Measurements from ENCODE around the gene TNFRSF9.

- PRO-cap, result no peak
Observed at GRCh38 chr1:6771161-6771858, 13.9 kb upstream of the CAMTA1 start.

DNA sequence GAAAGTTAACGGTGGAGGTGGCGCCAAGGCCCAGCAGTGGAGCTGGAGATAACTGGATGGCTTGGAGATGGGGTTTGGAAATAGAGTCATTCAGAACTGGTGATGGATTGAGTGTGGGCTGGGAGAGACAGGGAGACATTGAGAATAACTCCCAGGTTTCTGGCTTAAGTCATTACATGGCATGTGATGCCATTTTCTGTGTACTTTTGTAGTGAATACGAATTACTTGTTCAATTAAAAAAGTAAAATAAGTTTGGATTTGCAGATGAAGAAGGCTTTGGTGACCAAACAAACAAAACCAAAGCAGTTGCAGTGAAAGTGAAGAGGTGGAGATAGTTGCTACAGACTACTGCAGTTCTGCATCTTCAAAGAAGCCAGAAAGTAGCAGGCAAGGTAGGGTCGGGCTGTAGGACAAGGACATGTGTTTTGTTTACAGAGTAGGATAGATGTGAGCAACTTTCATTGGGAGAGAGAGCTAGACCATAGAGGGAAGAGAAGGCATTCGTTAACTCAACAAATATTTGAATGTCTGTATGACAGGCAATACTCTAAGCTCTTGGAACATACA is 72.0 kb downstream of the CAMTA1 start:
- PRO-cap, result no peak

DNA sequence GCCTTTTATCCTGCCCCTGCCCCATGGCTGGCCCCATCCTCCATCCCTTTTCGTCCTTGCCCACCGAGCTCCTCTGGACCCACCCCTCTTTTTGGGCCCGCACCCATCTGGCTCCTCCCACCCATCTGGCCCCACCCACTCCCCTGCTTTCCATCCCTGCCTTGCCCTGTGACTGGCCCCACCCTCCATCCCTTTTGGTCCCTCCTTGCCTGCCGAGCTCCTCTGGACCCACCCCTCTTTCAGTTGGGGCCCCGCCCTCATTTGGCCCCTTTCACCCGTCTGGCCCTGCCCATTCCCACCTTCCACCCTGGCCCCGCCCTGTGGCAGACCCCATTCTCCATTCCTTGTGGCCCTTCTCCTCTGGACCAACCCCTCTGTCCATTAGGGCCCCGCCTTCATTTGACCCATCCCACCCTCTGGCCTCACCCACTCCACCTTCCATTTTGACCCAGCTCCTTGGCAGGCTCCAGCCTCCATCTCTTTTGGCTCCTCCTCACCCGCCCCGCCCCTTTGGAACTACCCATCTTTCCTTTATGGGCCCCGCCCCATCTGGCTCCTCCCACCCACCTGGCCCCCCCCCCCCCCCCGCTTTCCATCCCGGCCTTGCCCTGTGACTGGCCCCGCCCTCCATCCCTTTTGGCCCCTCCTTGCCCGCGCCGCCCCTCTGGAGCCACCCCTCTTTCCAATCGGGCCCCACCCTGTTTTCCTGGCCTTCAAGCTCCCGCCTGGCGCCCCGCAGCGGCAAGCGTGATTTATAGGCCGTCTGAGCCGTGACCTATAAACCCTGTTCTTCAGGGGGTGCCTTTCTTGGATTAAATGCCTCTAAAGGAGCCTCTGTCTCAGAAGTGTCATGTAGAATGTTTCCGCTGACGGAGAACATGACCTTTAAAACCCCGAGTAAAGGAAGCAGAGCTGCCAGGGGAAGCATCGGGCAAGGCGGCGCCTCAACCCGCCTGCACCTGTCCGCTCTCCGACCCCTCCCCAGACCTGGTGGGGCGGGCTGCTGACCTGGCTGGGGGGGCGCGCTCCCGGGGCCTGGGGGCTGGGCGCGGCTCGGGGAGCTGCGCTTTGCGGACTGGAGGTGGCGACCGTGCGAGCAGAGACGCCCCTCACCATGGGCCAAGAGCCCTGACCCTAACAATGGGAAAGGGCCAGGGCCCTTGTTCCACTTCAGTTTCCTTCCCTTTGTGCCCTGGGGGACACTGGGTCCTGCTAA is 177.9 kb downstream of the CAMTA1 start:
- PRO-cap, result bidirectional peak, plus-strand start at position 709 of the sequence, minus-strand start at position 504 of the sequence

GRCh38 chr1:7478239-7478828 is 292.8 kb upstream of the VAMP3 start:
- PRO-cap, result no peak

GRCh38 chr1:7500584-7500971 is 270.5 kb upstream of the VAMP3 start:
- PRO-cap, result no peak

DNA sequence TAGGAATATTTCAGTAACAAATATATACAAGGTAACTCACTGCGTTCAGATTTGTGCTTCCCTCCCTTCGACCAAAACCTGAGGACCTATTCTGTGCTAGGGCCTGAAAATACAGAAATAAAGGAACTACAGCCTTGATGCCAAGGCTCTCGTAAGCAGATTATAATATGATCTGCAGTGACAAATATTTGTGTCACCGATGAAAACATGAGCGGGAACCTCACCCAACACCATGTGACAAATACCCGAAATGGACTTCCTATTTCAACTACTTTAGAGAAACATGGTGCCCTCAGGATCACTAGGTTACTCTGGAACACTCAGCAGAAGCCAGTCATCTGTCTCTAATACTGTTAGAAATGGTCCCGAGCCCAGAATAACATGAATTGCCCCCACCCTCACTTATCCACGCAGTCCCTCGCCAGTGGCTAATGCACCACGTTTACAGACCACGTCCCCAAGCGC is 481 bp upstream of the VAMP3 start:
- PRO-cap, result no peak

DNA sequence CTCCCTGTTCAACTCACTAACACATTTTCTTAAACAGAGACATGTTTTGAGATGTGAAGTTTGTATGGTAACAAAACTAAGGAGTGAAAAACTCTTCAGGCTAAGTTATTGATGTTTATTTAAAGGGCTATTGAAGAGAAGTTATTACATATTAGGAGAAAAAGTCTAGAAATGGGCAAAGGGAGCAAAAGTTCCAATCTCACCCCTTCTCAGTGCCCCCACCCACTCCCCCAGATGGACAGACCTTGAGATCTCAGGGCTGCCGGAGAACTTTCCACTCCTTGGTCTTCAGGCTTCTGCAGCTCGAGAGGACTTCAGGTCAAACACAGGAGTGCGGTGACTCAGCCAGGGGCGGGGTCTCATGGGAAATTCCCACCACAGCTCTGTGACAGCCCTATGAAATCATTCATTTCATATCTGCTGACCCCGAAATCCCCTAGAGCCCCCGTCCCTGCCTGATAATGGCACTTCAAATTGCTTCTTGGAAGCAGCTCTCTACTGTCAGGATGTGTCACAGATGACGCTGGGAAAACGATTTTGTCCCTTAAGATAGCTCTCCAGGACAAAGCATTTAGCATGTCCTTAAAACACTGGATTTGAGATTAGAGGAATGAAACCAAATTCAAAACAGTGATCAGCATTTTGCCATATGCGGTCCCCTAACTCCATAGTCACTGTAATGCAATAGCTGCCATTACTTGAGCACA is at the start of gene TNFRSF9:
Gene TNFRSF9, minus strand, starts transcription at position 300 of the 707 bp plus-strand sequence.
- PRO-cap, result unidirectional peak, minus-strand start at position 298 of the sequence

DNA sequence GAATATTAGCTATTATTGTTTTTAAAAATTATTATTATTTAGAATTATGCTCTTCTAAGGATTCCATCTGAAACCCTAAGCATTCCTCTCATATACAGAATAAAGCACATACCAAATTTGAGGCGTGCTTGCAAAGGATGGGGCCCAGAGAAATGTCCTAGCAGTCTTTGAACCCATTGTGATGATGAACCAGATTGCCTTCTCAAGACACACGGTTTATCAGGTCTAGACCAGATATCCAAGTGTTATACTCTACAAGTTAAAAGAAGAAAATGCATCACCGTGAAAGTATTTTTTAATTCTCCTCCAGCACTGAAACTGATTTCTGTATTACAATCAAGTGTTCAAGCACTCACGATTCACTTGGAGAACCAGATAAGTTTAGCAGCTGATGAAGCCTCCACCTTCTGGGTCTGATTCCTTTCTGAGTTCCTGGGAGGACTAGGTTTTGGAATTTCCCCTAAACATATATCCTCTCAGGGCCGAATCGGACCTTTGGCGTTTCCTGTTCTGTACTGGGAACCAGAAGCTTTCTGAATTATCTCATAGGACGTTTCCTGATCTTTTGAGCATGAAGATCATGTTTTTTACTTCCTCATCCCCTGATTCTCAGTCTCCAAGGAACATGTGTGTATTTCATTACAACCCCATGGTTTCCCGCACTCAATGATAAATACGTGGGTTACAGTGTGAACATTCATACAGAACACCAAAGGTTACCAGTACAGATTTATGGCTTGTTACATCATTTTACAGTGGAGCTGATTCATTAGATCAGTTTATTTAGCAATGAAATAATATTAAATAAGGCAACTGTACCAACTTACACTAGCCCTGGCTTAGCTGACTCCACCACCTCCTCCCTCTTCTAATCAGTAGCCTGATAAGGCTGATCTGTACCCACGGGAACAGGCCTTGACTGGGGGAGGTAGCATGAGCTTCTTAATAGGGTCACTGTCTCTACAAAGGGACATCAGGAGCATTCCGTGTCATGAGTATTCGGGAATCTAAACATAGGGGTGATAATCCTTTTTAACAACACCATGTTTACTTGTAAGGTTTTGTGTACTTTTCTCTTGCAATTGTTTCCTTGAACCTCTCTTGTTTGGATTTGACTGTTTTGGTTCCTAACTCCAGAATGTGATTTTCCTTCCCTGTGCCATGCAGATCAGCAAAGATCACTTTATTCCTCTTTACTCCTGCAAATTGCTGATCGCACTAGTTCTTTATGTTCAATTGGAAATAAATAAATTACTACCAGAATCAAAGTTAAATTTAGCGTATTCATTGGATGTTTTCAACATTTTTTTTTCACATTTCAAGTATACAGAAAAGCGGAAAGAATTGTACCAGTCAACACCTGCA is 57.7 kb upstream of the ERRFI1 start:
- PRO-cap, result no peak

- PRO-cap, result no peak
Observed at GRCh38 chr1:8113345-8113657, 87.2 kb upstream of the ERRFI1 start.

GRCh38 chr1:8122013-8122658 is 96.0 kb upstream of the ERRFI1 start:
- PRO-cap, result no peak

DNA sequence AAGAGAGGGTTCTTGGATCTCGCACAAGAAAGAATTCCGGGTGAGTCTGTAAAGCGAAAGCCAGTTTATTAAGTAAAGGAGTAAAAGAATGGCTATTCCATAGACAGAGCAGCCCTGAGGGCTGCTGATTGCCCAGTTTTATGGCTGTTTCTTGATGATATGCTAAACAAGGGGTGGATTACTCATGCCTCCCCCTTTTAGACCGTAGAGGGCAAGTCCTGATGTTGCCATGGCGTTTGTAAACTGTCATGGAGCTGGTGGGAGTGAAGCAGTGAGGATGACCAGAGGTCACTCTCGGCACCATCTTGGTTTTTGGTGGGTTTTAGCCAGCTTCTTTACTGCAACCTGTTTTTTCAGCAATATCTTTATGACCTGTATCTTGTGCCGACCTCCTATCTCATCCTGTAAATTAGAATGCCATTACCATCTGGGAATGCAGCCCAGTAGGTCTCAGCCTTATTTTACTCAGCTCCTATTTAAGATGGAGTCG is 96.6 kb upstream of the ERRFI1 start:
- PRO-cap, result bidirectional peak, plus-strand start at position 249 of the sequence, minus-strand start at position 130 of the sequence

DNA sequence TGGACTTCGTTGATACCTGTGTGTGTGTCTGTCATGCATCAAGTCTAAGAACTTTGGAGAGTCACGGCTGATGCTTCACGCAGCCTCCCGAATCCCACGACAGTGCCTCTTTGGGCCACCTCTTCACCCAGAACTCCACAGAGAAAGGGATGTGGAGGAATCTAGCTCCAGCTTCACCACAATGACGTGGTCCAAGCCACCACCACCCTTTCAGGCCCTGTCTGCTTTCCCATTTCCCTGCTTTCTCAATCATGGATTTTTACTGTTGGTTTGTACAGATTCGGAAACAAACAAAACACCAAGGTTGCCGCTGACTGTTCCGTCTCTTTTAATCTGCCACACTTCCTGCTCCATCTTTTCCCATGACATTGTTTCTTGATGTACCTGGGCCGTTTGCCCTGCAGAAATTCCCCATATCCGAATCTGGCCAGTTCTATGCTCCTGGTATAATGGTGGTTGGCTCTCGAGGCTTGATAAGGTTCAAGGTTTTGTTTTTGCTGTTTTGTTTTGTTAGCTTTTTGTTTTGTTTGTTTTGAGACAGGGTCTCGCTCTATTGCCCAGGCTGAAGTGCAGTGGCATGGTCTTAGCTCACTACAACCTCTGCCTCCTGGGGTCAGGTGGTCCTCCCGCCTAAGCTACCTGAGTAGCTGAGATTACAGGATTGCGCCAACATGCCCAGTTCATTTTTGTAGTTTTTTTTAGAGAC is 108.9 kb upstream of the ERRFI1 start:
- PRO-cap, result no peak

DNA sequence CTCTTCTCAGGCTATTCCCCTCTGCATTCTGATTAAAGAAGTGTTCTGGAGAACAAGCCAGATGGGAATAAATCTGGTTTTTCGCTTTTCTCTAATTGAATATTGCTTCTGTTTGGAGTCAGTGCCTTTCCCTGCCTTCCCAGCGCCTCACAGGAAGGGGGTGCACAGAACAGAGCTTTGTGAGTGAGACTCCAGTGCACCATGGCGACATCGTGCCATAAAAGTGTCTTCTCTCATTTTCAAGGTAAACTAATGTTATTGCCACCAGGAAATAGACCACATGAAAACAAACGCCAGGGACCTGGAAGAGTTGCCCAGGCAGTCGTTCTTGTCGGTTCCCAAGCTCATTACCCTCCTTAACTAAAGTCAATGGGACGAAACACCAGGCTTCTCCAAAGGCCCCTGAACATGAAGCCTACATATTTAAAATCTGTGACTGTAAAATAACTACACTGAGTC is 43.5 kb upstream of the SLC45A1 start:
- PRO-cap, result no peak

GRCh38 chr1:8347610-8348149 is 29.8 kb downstream of the SLC45A1 start:
- PRO-cap, result no peak

GRCh38 chr1:8390173-8390537 is 72.2 kb downstream of the SLC45A1 start:
- PRO-cap, result no peak

GRCh38 chr1:8400084-8400881 is 82.4 kb downstream of the SLC45A1 start:
- PRO-cap, result no peak

- PRO-cap, result no peak
Observed at GRCh38 chr1:8447056-8447661, 129.2 kb downstream of the SLC45A1 start.

DNA sequence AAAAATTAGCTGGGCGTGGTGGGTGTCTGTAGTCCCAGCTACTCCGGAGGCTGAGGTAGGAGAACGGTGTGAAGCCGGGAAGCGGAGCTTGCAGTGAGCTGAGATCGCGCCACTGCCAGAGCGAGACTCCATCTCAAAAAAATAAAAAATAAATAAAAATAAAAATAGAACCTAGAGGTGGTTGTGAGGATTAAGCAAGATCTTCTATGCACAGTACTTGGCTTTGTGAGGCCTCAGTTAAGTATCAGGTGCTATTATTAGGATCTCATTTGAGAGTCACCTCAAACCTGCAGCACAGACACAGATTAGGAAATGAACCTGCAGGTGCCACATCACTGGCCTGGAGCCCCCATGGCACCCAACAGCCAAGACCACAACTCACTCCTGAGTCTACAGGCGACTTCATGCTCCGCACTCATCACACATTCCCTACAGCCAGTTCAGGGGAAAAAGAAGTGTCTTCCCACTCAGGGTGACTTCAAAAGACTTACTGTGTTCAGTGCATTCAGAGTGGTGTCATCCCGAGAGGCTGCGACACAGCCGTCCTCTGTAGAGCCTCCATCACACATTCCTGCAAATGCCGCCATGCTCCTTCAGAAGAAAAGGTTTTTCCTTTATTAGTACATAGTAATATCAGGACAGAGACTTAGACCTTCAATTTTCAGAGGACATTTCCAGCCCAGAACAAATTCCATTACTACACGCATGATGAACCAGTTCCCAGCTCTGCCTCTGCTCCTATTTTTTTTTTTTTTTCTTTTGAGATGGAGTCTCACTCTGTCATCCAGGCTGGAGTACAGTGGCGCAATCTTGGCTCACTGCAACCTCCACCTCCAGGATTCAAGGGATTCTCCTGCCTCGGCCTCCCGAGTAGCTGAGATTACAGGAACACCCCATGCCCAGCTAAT is 176.9 kb downstream of the SLC45A1 start:
- PRO-cap, result no peak

GRCh38 chr1:8510577-8511044 is 192.7 kb downstream of the SLC45A1 start:
- PRO-cap, result no peak

DNA sequence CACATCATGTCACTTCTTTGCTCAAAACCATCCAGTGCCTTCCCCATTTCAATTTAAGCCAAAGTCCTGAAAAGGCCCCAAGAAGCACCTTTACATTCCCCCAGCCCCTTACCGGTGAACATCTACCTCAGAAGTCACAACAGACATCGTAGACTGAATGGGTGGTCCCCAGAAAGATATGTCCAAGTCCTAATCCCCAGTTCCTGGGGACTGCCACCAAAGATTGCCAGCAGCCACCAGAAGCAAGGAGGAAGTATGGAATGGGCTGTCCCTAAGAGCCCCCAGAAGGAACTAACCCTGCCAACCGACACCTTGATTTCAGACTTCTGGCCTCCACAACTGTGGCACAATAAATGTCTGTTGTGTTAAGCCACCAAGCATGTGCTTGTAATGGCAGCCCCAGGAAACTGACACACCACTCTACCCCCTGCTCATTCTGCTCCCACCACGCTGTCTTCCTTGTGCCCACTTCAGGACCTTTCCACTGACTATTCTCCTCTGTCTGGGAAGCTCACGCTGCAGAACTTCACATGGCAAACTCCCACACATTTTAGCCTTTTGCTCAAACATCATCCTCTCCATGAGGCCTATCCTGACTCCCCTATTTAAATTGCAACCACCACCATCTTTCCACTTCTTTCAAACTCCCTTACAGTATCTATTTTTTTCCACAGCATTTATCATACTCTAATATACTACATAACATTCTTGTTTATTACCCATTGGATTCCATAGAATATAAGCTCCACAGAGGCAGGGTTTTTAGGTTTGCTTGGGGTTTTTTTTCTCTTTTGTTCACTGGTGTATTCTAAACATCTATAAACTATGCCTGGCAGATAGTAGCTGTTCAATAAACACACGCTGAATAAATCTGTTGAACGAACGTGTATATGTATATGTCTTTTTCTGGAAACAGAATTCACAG is 33.5 kb downstream of the RERE start:
- PRO-cap, result no peak

Data from trachea (tissue), 1 donor.